ENCODE results near the gene FGGY.

GRCh38 chr1:58982585-58983002 lies 198.7 kb upstream of the JUN start:
- PRO-cap, 2 experiments: no peak in any of the 2 experiments

- PRO-cap, 2 experiments: no peak in any of the 2 experiments
These were observed 240.7 kb upstream of the FGGY start for GRCh38 chr1:59055959-59056846.

- PRO-cap, 2 experiments: no peak in any of the 2 experiments
These were observed 172.8 kb upstream of the FGGY start for GRCh38 chr1:59124108-59124548.

DNA sequence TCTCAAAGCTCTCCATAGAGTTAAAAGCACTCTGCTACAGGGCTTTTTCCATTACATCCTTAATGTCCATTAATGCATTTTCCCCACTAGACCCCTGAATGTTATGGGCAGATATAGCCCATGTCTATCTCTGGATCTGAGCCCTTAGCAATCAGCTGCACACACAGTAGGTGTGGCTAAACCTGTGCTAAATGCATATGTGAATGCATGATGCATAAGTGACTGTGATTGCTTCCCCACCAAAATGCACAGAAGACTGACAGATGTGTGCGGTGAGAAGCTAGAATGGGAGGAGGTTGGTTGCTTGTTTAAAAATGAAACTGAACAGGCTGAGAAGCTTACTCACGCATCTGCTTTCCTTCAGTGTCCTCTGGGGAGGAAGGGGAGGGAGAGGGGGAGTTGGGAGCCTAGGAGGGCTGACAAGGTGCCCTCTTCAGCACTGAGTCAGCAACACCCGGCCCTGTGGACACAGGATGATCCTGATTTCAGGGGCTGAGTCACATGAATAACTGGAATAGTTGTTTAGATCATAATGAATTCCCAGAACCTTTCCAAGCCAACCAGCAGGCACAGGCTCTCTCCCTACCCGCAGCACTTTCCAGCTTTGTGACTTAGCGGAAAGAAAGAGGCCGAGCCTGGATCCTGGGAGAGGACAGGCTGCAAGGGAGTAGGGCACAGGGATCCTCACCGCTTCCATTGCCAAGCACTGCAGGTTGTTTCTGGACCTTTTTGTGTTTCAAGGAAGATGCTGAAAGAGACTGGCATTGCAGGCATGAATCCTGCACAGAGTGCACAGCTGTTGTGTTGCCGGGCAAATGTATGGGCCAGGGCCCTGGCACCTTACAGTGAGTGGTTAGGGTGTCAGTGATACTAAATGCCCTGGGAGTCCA lies 145.9 kb upstream of the FGGY start:
- PRO-cap, 2 experiments: no peak in any of the 2 experiments

GRCh38 chr1:59296187-59297464 lies at the start of gene FGGY:
Gene FGGY, plus strand, starts transcription at chr1:59297094.
- PRO-cap, 2 experiments: peak in 2 of 2 experiments; most common plus-strand start chr1:59296471 (in 2); most common minus-strand start chr1:59296548 (in 2)

DNA sequence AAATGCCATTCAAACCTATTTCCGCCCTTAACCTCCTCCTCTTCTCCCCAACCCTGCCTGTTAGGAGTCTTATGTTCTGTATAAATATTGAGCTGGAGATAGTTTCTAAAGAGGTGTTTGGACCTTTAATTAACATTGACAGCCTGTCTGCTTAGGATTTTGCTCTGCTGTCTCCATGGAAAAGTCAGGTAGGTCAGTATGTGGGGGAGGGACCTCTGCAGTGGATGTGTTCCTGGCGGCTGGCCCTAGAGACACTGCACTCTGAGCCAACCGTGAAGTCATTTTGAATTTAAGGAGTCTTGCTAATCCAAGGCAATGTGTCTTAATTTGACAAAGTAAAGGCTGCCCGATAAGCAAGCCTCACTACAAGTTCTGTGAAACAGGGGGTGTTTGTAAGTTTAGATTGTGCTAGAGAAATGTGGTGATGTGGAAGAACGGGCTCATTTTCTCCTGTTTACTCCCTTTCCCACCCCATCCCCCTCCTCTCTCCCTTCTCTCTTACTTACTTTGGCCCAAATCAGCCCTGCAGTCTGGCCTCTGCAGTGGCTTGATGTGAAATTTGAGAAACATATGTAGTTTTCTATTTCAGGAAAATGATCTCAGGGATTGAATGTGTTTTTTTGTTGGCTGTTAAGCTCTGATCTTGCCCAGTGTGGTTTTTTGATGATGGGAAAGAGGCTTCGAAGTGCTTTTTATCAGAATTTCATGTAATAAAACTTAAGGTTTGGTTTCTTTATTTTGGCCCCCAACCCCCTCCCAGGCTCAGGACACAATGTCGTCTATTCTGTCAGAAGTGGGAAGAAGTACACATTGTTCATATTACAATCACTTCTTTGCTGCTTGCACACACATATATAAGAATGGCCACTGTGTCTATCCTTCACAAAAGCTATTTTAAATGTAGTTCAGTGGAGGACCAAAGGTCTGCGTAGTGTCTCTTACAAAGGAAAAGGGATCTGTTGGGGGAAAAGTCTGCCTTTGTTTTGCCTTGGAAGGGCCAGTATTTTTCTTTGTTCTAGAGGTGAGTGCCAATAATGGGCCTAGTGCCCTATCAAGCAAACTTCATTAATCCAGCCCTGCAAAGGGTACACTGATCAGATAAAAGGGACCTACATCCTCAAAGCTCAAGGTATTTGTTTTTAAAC lies 96.6 kb downstream of the FGGY start:
- PRO-cap, 2 experiments: no peak in any of the 2 experiments

DNA sequence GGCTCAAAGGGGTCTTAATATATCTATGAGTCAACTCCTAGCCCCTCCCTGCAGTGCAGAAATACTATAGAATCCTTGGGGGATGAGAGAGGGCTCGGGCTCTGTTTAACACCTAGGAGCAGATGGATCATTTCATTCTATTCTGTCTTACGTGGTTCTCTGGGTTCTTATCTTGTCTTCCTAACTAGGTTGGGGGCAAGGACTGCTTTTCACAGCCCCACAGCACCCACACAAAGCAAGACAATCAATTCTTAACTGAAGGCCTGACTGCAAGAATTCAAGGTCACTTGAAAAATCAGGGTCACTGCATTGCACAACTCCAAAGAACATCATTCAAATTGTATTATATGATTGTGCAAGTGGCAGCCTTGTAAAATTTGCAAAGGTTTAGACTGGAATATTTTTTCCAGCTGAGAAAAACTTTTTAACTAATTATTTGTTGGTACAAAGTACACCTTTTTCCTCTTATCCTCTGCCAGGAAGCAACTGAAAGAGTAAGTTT lies 214.5 kb downstream of the FGGY start:
- PRO-cap, 2 experiments: no peak in any of the 2 experiments

DNA sequence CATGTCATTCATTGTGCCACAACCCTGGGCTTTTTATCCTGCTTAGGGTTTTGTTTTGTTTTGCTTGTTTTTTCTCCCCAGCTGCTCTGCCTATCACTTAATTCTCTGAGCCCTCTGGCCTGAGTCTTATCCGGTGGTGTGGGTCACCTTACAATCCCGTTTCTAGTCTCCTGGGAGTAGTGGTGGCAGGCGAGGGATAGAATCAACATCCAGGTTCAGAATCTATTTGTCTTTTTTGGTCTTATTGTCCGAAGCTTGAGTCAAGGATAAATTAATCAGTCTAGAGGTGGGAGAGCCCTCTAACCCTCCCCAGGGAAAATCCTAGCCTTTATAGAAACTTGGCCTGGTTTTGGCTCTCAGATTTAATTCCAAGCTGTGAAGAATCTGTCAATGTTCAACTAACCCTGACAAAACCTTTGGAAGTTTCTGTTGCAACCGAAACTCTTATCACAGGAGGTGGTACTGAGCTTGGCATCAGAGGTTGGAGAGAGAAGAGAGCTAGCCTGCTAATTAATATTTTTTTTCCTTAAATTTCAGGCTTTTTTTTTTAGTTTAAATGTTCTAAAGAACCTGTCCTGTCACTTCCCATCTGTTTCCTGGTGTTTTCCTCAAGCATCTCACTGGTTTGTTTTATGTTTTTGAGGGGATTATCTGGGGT lies 246.4 kb downstream of the FGGY start:
- PRO-cap, 2 experiments: no peak in any of the 2 experiments

DNA sequence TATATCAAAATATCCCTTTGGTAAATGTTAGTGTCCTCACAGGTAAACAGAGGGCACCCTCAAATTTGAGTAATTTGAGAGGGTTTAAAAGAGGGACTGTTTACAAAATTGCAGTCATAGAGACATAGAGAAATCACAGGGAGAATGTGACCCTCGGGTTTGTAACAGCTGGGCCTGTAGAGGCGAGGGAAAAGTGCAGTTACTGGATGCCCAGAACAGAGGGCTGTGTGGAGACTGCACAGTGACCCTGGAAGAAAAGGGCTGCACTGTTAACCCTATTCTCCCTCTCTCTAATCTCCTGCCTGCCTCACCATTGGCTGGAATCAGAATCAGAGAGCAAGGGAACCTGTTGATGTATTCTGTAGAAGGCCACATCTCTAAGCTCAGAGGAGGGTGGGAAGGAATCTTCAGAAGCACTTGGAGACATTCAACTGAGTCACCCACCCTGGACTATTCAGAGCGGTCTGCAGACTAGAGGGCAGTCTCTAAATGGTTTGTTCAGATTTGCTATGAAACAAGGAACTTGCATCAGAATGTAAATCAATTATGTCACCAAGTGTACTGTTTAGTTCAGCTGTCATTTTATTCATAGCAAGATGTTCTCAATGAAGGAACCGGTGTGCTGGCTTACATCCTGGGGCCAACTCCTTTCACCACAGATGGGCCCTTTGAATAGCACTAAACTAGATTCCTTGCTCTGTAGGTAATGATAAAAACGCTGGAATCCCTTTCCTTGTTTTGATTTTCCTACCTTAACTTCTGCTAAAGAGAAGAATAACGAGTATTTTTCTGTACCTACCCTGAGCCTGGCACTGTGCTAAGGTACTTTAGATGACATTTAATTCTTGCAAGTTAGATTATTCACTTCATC lies 132.2 kb upstream of the HOOK1 start:
- PRO-cap, 2 experiments: peak in 1 of 2 experiments; most common plus-strand start position 594 of the sequence (in 1); most common minus-strand start position 443 of the sequence (in 1)

DNA sequence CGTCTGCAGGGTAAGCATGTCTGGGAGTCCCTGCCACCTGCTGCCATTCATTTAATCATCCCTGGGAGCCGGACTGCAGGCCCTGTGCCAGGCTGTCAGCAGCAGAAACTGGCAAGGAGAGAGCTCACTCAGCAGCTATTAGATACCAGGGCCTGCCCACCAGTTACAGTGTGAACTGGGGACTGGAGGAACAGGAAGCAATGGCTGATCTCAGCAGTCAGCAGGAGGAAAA lies 75.7 kb upstream of the C1orf87 start:
- PRO-cap, 2 experiments: no peak in any of the 2 experiments

DNA sequence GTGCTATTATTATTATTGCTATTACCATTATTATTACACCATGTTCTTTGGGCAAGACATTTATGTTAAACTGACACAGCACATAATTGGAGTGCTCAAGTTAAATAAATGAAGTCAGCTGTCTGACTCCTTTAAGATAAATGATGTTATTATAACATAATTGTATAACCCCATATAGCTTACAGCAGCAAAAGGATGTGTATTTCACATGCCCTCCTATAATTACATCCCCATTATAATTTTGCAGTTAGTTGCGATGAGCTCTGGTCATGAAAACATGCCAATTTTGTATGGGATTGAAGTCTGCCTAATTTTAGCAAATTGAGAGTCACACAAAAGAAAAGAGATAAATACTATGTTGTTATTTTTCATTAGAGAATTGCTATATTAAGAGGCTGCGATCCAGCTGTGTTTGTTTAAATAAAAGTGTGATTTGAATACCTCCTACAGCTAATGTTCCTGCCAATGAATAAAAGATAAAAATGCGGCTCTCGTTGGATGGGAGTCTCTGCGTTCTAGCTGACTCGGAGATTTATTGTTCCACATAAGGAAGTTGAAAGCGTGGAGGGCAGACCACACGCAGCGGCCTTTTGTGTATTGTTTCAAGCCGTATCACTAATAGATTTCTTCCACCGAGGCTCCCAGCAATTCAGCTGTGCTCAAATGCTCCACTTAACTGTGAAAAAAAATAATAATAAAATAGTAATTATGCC lies 461.0 kb upstream of the NFIA start:
- PRO-cap, 2 experiments: no peak in any of the 2 experiments

- PRO-cap, 2 experiments: no peak in any of the 2 experiments
These were observed 92.6 kb upstream of the NFIA start for GRCh38 chr1:60989797-60990211.

DNA sequence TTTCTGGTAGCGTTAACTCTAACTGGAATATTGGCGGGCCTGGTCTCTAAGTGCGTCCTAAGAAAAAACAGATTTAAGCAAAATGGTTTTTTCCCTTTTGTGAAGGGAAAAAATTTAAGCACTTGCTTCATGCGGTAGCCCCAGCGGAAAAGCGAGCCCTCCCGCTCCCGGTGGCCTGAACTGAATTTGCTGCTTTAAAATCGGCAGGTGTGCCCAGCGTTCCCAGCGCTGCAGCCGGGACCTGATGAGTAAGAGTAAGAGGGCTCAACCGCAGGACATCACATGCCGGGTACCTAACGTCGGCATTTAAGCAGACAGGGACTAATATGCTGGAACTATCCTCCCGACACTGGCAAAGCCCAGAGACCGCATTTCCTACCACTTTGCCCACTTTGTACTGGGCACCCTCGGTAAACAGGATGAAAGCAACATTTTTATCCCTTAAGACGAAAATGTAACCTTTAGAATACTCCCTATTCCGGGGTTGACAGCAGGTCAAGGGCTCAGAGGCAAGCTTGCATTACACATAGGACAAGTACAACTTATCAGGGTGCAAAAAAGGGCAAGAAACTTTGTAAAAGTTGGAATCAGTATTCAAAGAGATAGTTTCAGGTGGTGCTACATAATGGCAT lies 30.3 kb upstream of the NFIA start:
- PRO-cap, 2 experiments: no peak in any of the 2 experiments

- PRO-cap, 2 experiments: no peak in any of the 2 experiments
These were observed 25.5 kb upstream of the NFIA start for GRCh38 chr1:61056517-61057536.

- PRO-cap, 2 experiments: no peak in any of the 2 experiments
These were observed 2.5 kb upstream of the NFIA start for GRCh38 chr1:61079685-61080524.

- PRO-cap, 2 experiments: no peak in any of the 2 experiments
These were observed 38.6 kb downstream of the NFIA start for GRCh38 chr1:61121046-61121304.

GRCh38 chr1:61183209-61184522 lies 101.3 kb downstream of the NFIA start:
- PRO-cap, 2 experiments: no peak in any of the 2 experiments

- PRO-cap, 2 experiments: no peak in any of the 2 experiments
These were observed 177.1 kb downstream of the NFIA start for GRCh38 chr1:61259334-61259952.

- PRO-cap, 2 experiments: no peak in any of the 2 experiments
These were observed 255.9 kb downstream of the NFIA start for GRCh38 chr1:61337837-61339009.

DNA sequence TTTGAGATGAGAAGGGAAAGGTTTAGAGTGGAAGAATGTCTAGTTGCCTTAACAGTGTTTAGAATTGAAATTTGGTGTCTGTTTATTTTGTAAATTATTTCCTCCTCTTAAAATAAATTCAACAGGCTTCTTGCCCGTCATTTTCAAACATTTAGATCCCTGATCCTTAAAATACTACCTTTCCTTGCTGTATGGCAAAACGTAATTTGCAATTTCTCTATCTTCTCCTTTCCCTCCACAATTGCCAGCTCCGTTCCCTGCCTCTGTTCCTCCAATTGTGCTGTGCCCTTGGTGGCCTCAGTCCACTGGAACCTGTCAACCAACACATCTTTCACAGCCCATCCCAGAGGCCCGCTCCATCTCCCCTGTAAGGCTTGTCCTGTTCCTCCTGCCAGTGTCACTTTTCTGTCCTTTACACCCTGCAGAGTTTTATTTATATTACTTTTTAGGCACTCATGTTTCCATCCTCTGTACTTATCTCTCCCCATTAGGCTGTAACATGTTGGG lies 304.1 kb downstream of the TM2D1 start:
- PRO-cap, 2 experiments: no peak in any of the 2 experiments

Measured in monocyte (primary cell).